A172 (cell line): ENCODE measurements around the genes PFKM and DDN.

- RAMPAGE, long total RNA: no peak
These were observed 11.6 kb downstream of the HDAC7 start for GRCh38 chr12:47807905-47808736.

DNA sequence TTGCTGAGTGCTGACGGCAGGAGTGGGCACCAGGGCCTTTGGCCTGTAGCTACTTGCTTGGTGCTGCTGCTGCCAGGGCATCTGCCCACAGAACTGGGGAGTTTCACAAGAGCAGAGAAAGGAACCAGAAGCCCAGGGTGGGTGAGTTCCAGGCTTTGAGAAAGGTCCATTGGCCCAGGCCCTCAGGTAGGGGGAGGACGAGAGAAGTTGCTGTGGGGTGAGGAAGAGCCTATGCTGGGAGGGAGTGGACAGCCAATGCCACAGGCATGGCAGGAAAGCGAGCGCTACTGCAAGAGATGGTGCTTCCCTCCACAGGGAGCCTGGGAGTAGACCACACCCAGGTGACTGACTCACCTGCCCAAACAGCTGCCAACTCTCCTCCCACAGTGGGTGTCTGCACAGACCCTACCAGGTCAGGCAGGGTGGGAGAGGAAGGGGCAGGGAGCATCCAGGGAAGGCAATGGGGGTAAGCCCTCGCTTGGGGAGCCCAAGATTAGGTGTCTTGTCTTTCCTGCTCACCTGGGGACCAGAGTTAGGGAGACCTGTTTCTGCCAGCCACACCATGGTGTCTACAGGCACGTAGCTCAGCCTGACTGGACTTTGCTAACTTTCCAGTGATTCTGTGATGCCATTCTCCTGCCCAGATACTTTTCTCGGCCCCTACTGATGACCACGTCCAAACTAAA is 39.1 kb upstream of the HDAC7 start:
- RAMPAGE, long total RNA: no peak

DNA sequence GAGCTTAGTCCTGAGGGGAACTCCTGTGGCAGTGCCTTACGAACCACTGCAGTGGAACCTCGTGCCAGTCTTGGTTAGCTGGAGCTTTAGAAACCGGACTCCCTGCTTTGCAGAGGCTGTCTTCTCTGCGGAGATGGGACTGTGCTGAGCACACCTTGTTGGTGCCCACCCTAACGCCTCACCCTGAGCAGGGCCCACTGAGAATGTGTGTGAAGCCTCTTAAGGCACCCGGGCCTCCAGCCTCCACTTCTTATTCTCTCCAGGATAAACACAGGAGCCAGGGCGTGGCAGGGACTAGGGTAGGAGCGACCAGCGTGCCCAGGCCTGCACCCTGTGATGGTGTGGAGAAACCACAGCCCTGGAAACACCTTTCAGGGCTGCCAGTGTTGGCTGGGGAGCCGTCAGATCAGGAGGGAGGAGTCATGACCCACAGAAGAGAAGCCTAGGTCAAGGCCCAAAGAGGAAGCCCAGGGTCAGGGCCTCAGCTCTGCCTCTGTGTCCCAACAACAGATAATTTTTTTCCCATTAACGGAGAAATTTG is 41.4 kb downstream of the VDR start:
- RAMPAGE, long total RNA: no peak

DNA sequence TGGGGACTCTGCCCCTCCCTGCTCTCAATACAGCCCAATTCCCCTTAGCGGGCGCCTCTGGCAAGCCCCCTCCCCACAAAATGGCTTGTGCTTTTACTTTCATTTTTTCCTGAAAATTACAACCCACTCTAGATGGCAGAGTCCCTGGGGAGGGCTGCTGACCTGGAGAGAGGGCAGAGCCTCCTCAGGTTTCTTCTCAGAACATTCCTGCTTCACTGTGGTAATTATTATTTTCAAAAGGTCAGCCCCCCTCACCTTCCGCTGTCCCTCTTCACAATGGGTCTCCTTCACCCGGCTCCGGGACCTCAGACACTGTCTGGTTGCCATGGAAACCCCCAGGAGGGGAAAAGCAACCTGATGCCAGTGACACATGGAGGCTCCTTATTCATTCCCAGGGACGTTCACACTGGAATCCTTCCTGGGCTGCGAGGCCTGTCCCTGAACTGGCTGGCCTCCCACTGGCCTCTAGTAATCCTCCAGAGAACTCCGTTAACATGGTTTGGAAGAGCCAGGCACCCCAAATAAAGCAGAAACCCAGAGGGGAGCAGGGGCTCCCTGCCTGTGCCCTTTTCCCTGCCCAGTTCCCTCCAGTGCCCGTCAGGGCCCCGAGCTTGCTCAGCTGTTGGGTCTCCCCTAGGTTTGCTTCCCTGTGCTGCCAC is 15.9 kb downstream of the COL2A1 start:
- RAMPAGE, long total RNA: no peak

- RAMPAGE, long total RNA: no peak
These were observed at the start of gene PFKM for GRCh38 chr12:48119060-48120109. TSS of gene PFKM (plus strand) at chr12:48119364.

DNA sequence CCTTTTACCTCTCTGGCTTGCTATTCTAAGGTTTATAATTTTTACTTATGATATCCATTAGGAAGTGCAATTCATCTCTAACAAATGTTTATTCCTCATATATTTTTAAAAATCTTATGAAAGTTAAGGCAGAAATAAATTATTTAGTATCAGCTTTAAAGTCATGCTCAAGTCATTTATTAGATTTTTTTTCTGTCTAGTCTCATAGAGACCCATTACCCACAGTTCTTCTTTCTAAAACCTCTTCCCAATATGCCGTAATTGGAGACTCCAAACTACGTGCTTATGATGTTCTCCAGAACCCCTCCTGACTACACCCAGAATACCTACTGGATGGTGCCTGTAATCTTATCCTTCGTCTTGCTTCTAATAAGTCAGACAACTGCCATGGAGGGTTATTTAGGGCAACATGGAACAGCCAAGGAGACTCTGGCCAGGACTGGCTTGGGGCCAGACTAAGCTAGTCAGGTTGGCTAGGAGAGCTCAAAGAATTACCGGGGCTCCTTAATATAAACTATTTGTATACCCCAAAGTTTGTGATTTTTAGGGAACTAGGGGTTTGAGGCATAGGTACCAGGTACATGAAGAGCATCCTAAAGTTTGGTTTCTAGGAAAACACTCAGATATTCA is 6.7 kb downstream of the PFKM start:
- RAMPAGE, long total RNA: no peak

DNA sequence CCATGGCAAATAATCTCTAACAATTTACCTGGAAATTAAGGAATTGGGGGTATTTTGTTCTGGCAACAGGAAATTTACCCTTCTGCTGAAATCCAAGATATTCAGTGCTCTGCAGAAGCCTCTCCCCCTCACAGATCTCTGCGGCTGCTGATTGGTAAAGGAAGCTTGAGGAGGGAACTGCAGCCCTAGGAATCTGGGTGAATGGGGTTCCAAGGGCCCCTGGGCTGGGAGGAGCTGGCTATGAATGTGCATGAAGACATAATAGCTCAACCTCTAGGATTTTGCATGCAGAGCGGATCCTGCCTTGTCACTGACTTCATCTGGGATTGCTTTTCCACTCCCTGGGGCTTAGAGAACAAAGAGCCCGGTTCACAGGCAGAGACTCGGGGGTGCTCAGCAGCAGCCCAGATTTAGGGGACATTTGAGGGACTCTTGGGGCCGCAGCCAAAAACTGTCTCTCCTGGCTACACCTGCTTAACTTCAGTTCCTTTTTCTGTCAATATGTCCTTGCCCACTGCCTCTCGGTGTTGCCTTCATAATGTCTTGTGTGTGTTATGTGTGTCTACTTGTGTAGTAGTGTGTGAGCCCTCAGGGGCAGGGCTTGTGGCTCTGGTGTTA is 1.7 kb downstream of the CCDC184 start:
- RAMPAGE, long total RNA: no peak

DNA sequence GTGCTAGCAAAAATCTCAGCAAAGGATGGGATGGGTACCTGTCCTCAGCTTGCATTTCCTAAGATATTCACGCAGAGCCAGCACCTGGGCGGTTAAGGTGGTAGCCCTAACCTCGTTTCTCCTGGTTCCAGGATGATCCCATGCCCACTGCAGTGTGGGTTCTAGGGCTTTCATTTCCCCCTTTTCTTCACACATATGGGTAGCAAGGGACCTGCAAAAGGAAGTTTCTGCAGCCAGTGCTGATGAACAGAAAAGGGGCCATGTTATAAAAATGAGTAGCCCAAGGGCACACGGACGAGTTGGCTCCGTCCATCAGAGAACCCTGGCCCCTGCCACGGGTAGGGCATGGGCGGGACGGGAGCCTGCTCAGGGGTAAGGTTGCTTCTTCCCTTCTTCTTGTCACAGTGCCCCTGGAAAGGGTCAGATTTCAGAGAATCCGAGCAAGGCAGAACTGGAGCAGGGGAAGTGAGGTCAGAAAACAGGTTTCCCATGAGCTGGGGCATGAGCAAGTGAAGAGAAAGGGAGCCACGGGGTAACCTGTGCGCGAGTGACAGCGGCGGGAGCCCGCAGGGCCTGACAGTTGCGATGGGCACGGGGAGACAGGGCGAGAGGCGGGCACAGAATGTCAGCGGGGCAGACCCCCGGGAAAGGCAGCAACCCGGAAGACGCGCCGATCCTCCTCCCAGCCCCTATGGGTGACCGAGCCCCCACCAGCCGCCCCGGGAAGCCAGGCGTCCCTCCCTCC is 539 bp downstream of the ZNF641 start:
- RAMPAGE, long total RNA: no peak

DNA sequence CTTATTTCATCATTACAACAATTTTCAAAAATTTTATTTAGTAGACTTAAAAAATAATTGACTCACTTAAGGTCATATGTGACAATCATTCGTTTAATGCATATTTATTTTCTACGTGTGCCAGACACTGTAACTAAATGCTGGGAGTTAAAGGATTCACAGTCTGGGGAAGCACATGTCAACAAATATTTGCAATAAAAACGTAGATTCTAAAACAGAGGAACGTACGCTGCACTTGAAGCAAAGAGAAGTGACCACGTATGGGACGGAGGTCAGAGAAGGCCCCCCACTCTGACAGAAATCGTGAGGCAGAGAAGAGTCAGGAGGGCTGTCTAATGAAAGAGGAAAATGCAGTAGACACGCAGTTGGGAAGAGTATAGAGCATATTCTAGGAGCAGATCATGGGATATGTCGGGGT is 1.1 kb upstream of the ZNF641 start:
- RAMPAGE, long total RNA: no peak

DNA sequence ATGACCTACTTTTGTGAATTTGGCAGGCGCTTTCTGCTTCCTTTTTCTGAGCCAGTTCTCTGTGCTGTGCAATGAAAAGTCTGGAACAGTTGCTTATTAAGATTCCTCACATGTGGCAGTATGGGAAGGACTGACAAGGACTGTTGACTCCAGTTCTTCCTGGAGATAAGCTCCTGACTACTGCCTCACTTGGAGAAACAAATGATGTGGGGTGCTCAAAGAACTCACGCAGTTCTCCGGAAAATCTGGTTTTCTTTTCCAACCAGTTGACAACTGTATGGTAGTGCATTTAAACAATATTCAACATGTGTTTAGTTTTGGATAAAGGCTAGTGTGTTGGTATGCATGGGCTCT is 58.3 kb upstream of the ANP32D start:
- RAMPAGE, long total RNA: no peak

DNA sequence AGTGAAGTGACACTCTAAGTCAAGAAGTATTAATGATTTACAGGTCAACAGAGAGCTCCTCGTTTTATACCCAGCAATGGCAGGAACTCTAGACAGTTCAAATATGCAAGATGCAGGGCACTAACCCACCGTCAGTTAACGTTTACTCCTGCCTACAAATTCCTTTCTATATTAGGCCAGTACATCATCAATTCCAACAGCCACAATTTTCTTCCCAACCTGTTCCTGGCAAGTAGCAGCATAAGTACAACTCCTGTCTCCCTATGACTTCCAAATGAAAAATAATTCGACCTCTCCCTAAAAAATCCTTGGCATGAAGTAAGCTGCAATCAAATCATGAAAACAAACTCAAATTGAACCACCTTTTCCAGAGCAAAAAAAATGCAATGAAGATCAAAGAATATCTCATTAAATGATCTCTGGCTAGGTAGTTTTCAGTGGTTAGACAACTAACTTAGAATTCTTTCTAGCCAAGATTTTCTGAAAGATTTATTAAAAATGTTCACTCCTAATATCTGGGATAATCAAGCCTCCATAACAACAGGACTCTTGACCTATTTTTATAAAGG is 9.1 kb upstream of the KANSL2 start:
- RAMPAGE, long total RNA: no peak

GRCh38 chr12:48775684-48776780 is 12.9 kb downstream of the ADCY6 start:
- RAMPAGE, long total RNA: no peak

DNA sequence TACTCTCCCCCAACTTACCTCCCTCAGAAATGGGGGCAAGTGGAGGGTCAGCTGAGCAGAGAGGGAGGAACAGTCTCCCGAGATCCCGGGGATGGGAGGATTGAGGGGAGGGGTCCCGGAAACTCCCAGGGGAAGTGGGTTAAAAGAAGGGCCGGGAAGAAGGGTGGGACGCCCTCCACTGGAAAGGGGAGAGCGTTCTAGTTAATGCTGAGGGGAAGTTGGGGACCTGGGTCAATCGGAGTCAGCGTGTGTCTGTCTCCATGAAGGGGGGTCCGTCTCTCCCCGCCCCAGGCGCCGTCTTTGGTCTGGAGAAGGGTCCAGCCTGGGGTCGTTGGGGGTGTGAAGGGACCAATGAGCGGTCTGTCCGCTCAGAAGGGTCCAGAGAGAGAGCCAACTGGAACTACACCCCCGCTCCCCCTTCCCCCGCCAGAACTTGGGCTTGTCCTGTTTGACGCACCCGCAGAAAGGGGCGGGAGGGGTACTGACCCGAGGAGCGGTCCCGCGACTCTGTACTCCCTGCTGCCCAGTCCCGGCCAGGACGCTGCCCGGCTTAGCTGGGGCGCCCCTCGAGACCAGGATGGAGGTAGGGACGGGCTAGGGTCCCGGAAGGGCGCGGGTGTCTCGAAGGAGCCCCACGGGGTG is 4.2 kb upstream of the CACNB3 start:
- RAMPAGE, long total RNA: no peak

- RAMPAGE, long total RNA: no peak
These were observed 660 bp downstream of the FKBP11 start for GRCh38 chr12:48924373-48925290.

GRCh38 chr12:48999259-49000218 is at the start of gene DDN:
TSS of gene DDN (minus strand) at chr12:48999375.
- RAMPAGE, long total RNA: no peak

DNA sequence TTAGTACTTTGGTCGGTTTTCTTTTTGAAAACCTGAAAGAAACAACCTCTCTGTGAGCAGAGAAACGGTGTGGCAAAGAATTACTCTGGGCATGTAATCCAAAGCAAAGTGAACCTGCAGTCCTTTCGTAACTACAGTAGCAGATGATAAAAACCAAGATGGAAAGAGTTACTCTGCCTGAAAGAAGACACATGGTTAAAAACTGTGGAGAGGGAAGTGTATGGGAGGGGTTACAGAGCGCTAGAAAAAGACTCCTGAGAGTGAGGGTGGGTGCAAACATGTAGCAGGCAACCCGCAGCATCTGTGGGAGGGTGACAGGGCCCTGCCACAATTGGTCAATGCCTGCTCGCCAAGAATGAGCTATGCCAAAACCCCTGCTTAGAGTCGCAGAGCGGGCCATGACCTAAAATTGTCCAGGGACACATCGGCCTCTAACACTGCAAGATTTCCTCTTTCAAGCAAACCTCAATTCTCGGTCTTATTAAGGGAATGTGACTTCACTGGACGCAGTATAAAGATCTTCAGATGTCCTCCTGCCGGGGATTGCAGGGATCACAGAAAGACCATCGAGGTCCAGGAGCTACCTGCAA is 731 bp downstream of the PRKAG1 start:
- RAMPAGE, long total RNA: no peak

DNA sequence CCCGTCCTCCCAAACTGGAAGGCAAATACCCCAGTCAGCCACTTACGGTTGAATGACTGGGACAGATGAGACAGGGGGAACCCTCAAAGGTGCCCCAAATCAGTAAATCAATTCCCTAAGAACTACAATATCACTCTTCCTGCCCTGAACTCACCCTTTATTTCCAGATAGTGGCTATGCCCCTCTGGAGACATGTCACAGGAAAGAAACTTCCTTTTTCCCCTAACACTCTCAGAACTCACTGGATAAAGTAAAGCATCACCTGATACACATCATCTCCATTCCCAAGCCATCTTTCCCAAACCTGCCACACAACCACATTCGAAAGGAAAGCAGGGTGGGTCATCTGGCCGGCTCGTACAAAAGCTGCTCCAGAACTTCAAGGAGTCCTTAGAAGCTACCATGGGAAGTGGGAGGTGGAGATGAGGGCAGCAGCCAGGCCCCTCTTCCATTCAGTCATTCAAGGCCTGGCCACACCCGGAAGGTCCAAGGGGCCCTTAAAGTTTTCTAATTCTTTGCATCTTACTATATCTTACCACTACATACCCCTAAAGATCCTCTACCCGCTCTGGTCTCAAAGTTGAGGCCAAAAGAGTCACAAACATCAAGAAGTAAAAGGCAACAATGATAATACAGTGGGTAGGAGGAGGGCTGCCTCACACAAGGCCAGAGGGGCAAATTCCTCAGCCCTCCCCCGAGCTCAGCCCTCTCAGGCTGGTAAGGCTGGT is 3.7 kb downstream of the KMT2D start:
- RAMPAGE, long total RNA: no peak

DNA sequence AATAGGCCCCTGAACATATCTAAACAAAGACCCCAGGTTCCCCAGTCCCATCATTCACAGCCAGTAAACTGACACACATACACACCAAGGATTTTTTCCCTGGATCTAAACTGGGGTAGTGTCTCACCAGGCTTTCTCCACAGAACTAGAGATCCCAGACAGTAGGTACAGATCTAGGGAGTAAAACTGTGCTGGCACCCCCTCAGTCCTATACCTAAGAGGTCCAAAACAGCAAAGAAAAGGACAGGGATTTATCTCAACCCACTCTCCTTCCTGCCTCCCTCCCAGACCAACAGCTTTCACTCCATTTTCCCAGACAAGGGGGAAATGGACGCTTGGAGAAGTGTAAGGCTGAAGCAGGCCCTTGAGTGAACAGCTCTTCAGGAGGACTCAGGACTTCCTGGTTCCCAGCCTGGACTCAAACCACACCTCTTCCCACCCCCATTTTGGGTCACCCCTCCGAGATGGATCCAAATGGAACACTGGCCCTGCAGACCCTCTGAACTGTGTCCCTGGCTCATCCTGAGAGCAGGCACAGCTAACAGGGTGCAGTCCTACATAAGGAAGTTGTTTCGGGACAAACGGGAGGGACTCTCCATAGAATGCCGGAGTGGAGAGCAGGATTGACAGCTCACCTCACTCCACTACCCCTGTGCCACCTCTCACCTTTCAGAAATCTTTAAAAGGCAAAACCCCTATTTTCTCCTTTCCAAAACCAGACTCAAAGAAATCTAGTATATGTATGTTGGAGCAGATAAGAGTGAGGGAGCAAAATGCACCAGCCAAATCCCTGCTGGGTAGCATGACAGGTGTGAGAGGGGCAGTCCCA is 2.7 kb downstream of the KMT2D start:
- RAMPAGE, long total RNA: no peak

DNA sequence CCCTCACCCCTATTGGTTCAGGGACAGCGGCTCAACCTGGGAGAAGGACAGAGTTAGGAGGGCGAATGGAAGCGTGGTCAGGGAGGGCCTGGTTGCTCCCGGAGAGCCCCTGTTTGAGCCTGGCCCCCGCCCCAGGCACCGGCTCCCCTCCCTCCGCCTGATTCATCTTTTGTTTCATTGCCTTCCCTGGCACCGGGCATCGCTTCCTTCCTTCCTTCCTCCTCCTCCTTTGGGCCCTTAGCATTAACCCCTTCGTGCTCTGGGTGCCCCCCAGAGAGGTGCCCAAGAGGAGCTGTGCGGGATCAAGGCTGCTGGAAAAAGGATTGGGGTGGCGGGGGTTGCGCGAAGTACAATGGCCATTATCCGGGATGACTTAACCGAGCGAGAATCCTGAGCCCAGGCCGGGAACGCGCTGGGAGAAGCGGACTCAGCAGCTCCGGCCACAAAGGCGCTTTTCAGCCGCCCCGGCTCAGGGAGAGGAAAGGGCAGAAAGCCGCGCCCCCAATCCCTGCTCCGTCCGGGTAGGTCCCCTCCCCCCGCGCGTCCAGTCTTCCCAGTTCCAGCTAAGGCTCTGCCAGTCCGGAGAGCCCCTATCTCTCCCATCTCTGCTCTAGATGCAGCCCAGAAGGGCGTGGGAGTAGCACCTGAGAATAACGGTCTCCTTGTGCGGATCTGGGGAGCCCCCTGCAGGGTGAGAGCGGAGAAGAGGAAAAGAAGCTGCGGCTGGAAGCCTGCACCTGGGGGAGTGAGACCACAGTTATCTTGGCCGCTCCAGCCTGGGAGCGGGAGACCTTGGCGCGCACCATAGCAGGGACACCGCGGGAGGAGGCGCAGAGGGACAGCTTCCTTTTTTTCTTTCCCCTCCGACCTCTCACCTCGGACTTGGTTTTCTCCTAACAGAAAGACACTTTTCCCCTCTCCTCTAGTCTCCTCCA is 2.7 kb downstream of the DHH start:
- RAMPAGE, long total RNA: no peak

DNA sequence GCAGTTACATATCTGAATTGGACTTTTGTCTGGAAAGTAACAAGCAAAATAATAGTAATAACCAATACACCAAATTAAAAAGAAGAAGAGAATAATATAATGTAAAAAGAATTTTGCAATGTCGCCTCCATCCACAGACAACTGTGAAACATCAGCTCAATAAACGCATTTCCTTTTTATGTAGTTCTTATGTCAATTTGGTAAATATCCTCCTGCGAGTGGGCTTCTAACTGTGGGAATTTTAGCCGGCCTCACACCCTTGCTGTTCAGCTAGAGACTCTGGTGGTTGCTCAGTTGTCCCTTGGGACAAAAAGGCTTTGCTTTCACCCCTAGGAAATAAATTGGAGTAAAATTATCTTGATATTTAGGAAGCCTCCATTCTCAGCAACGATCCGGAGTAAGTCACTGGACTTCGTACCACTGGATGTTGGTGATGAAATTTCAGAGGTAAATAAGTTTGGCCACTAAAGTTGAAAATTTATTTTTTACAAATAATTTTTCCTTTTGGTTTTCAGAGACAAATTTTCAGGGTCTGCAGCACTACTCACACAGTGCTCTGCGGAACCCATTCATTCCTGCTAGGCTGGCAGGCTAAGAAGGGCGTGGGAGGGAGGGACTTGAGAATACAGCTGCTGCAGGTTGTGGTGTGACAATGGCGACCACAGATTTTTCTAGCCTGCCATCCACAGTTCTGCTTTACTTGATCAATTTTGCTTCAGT is 1.3 kb upstream of the TUBA1A start:
- RAMPAGE, long total RNA: no peak